A673 (cell line): ENCODE measurements around a stretch of chr16.

DNA sequence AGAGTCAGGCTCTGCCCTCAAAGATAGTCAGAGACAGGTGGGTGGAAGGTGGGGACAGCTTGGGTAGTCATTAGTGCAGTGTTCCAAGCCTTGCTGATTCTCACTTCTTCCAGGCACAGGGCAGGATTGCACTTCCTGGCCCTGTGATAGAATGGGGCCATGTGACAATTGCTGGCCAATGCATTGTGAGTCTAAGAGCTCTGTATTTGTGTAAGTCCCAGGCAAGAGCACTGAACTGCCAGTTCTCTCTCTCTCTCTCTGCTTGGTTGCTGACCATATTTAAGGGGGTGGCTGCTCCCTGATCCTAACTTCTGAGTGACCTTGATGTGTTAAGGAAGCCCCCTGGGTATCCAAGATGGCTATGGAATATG is 112.1 kb downstream of the C16orf78 start:
- PRO-cap = no peak

DNA sequence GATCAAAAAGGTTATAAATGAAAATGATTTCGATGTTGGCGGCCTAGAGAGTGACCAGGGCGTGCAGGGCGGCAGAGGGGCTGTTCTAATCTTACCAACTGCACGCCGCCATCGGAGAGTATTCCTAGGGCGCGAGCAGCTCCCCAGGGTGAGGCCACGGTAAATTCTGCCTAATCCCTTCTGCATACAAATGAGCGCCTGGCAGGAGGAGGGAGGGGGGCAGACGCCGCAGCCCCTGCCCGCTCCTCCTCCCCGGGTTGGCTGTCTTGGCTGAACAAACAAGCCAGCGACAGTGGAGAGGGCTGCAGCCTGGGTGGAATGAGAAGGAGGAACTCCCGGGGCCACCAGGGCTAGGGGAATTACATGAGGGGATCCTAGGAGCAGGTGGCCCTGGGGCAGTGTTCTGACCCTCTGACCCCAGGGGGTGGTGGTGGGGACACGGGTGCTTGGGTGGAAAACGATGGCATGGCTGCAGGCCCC is 183.5 kb downstream of the C16orf78 start:
- PRO-cap = bidirectional peak, plus-strand start at position 292 of the sequence, minus-strand start at position 122 of the sequence

- PRO-cap = no peak
Observed at GRCh38 chr16:49635597-49636349, 220.1 kb downstream of the ZNF423 start.

- PRO-cap = bidirectional peak, plus-strand start at chr16:49857134, minus-strand start at chr16:49857091
Observed at GRCh38 chr16:49856444-49857587, 904 bp upstream of the ZNF423 start.

GRCh38 chr16:49958037-49958465 is 67.0 kb upstream of the CNEP1R1 start:
- PRO-cap = unidirectional peak, plus-strand start at chr16:49958096

- PRO-cap = unidirectional peak, minus-strand start at chr16:50067625
Observed at GRCh38 chr16:50067370-50067720, 1.6 kb downstream of the HEATR3 start.

DNA sequence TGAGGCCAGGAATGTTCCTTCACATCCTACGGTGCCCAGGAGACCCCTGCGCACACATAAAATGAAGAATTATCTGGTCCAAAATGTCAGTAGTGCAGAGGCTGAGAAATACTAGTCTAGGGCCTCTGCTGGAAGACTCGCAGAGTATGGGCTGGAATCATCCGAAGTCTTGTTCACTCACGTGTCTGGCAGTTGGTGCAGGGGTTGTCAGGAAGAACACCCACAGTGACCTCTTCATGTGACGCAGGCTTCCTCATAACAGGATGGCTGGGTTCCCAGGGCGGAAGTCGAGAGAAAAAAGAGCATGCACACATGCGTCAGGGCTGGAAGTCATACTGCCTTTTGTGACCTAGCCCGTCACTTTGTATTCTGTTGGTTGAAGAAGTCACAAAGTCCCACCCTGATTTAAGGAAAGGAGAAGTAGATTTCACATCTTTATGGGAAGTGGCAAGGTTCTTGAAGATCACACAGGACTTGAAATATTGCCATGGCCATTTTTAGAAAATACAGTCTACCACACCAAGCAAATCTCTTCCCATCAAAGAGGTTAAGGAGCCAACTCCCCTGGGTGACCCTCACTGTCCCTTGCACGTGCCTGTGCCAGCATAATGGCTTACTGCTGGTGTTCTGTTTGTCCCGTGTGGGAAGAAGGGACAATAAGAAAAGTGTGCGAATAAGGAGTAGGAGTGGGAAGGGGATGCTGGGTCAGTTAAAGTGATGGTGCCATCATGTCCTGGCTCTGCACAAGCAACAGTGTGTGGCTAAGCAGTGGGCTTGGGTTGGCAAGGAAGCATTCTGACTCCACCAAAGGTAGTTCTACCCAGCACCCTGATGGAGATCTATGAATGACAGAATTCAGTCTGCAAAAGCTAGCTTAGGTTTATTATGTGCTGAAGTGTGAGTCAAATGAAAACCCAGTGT is 28.0 kb downstream of the HEATR3 start:
- PRO-cap = no peak

DNA sequence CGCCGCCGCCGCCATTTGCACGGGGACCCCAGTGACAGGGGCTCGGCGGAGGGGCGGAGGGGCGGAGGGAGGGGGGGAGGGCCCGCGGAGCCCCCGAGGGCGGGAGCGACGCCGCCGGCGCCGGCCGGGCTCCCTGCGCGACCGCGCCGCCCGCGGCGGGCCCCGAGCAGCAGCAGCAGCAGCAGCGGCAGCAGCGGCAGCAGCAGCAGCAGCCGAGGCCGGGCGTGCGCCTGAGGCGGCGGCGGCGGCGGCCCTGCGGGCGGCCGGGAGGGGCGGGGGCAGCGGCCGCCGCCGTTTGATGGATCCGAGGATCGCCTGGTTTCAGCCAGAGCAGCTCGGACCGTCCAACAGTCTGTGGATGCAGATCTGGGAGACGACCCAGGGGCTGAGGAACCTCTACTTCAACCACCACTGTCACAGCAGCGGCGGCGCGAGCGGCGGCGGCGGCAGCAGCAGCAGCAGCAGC is 251 bp downstream of the TENT4B start:
- PRO-cap = no peak

DNA sequence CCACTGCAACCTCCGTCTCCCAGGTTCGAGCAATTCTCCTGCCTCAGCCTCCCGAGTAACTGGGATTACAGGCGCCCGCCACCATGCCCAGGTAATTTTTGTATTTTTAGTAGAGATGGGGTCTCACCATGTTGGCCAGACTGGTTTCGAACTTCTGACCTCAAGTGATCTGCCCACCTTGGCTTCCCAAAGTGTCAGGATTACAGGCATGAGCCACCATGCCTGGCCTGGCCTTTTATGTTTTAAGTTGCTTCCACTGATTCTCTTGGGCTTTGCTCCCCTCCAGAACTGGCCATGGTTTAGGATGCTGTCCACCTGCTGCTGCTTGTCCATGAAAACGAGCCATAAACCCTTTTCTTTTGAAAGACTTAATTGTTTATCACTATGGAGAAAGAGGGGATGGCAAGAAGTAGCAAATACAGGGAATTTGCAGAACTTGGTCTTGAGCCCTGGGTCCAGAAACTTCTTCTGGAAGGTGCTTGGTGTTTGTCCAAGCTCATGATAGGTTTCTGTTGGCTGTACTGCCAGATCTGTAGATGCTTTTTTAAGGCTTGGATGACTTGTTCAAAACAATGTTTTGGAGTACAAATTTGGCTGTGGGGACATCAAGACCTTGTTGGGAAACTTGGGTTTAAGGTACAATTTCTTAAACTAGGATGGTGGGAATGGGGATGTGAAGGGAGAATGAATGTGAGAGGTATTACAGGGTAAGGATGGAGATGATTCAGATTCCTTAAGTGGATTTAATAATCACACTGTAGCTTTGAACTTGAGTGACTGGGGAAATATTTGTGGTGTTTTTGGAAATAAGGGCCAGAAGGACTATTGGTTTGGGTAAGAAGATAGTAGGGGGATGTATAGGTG is 5.3 kb downstream of the TENT4B start:
- PRO-cap = no peak

GRCh38 chr16:50185020-50185738 is 32.1 kb downstream of the TENT4B start:
- PRO-cap = no peak

GRCh38 chr16:50203233-50203702 is 50.2 kb downstream of the TENT4B start:
- PRO-cap = bidirectional peak, plus-strand start at chr16:50203316, minus-strand start at chr16:50202971

GRCh38 chr16:50315205-50315907 is 49.0 kb downstream of the ADCY7 start:
- PRO-cap = no peak

GRCh38 chr16:50467749-50468693 is 80.2 kb upstream of the NKD1 start:
- PRO-cap = no peak

GRCh38 chr16:50684574-50685781 is 3.9 kb upstream of the SNX20 start:
- PRO-cap = no peak

DNA sequence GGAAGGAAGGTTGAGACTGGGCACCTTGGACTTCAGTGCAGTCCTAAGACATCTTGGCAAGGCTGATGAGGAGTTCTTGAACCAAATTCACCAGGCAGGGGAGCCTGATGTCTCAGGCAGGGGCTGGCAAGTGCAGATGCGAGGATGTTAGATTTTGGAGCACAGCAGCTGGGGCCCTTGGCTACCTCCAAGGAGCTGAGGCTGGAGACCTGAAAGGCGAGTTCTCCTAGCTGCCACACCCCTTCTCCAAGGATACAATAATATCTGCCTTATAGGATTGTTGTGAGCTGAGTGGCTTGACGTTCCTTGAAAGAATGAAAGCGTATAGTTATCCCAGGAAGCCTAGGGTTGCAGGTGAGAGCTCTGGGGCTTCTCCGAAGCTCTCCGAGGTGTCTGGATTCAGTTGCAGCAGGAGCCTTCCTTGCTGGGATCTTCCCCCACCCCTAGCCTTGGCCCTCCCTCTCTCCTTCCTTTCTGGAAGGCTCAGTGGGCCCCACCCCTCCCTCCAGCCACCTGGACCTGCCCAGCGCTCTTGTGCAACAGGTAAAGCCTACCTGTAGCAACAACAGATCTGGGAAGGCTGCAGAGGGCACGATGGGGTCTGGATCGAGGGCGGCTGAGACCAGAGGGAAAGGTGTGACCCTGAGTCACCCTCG is 22.8 kb upstream of the CYLD start:
- PRO-cap = no peak

- PRO-cap = no peak
Observed at GRCh38 chr16:50747554-50747925, 5.7 kb downstream of the CYLD start.

- PRO-cap = no peak
Observed at GRCh38 chr16:51134031-51135016, 16.7 kb downstream of the SALL1 start.

- PRO-cap = no peak
Observed at GRCh38 chr16:51526510-51527062, 375.5 kb upstream of the SALL1 start.

DNA sequence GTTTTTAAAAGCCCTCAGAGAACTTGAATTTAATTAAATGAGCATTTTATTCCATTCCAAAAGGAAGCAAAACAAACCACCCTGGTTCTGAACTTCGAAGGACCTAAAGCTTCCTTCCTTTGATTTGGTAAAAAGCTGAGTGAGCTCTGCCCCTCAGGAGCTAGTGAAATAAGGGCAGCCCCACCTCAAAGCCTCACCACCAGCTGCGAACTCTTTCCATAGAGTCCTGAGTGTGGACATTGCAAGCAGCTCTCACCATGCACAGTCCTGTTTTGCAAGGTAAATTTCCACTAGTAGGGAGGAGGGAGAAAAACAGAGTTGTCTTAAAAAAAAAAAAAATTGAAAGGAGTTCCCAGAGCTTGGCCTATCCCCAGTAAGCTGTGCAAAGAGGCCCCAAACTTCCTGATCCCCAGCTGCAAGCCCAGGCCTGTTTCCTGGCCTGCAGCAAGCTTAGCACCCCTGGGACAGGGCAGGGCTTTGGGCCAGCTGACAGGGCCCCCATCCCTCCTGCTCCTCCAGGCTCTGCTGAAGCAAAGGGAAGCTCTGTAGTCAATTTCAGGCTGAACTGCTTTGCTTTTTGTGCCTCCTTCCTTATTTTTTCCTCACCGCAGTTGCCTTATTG is 11.1 kb downstream of the CHD9NB start:
- PRO-cap = bidirectional peak, plus-strand start at position 217 of the sequence, minus-strand start at position 274 of the sequence; bidirectional peak, plus-strand start at position 501 of the sequence, minus-strand start at position 295 of the sequence

- PRO-cap = no peak
Observed at GRCh38 chr16:53043168-53043929, 9.3 kb downstream of the CHD9NB start.